Mammary epithelial cell (primary cell): ENCODE measurements around a stretch of chr14.

GRCh38 chr14:99230008-99230711, 41.8 kb downstream of the BCL11B start:
- CAGE, long polyA plus RNA: no peak
- RRBS: 44% methylated on average over 2 of the region's 11 CpGs

DNA sequence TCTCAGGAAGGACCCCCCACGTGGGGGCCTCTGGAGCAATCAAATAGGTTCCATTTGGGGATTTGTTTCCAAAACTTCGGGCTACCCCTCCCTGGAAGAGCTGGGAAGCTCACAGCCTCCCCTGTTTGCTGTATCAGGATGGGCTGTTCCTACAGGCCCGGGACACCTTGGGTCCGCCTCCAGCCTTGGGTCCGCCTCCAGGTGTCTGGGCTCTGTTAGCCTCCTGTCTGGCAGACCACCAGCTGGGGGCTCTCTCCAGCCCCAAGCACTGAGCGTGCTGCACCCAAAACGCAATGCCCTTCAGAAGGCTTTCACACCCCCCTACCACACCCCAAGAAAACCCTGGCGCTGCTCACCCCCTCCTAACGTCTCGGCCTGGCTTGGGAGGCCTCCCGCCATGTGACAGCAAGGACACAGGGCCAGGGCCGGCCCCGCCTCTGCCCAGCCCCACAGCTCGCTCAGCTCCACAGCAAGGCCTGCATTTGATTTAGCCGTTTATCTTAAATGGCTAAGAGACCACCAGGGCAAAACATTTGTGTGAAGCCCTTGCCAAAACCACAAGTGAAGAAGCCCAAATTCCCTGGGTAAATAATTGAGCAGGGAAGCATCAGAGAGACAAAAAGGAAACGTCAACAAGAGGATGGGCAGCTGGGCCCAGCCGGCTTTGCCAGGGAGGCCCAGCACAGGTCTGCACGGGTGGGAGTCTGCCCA, 40.0 kb downstream of the BCL11B start:
- CAGE, long polyA plus RNA: no peak
- RRBS: no CpG with 5 or more reads among the region's 18 CpGs

- CAGE, long polyA plus RNA: no peak
- RRBS: no CpG with 5 or more reads among the region's 16 CpGs
These were observed 30.9 kb downstream of the BCL11B start for GRCh38 chr14:99240995-99241693.

DNA sequence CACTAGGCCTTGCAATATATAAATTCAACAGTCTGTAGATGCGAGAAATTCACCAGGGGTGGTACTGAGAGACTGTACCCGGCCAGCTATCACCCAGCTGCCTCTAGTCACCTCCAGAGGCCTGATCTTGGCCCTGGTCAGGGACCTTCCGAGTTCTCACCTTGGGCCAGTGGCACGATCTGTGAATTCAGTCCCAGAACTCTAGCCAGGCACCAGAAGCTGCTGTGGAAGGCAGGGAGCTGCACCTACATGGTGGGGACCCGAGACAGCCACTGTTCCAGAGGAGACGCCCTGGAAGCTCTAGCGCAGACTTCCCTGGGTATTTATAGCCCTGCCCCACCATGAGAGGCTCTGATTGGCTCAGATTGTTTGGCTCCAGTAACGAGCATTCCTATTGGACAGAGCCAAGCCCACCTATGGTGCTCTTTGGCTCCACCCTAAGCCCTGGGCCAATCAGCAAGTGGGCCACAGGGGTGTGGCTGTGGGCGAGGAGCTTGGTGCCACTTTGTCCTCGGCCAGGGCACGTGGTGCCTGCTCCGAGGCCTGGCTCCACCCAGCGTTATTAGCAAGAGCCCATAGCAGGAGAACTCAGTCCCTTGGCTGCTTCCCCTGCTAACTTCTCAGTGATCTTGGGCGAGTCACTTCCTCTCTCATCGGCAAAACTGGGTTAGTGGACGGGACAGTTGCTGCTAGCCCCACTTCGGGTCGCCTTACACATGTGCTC, 88.9 kb upstream of the BCL11B start:
- CAGE, long polyA plus RNA: no peak
- RRBS: no CpG with 5 or more reads among the region's 18 CpGs

- CAGE, long polyA plus RNA: no peak
- RRBS: no CpG with 5 or more reads among the region's 8 CpGs
These were observed 49.0 kb downstream of the CCDC85C start for GRCh38 chr14:99554901-99555442.

- CAGE, long polyA plus RNA: no peak
- RRBS: no CpG with 5 or more reads among the region's 8 CpGs
These were observed 2.6 kb downstream of the CCDC85C start for GRCh38 chr14:99601290-99601924.

DNA sequence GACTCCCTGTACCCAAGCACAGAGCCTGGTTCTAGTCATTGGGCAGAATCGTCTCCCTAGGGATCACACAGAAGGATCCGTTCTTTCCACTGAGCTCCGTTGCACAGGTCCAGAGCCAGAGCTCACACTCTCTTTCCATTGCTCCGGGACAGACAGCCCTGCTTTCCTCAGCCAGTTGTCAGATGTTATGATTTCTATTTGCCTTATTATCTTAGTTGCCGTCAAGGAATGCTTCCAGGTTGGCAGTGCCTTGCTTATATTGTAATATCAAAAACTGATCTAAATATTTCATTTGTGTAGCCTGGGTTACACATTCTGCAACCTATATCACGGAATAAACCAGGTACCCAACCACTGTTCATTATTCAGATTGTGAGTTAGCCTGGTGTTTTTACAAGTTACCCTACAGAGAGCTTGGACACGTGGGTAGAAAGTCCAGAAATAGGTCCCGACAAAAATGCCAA, 17.8 kb upstream of the EVL start:
- CAGE, long polyA plus RNA: no peak
- RRBS: no CpG with 5 or more reads among the region's 8 CpGs

- CAGE, long polyA plus RNA: no peak
- RRBS: no CpG with 5 or more reads among the region's 9 CpGs
These were observed 44.3 kb downstream of the EVL start for GRCh38 chr14:100109519-100109905.

DNA sequence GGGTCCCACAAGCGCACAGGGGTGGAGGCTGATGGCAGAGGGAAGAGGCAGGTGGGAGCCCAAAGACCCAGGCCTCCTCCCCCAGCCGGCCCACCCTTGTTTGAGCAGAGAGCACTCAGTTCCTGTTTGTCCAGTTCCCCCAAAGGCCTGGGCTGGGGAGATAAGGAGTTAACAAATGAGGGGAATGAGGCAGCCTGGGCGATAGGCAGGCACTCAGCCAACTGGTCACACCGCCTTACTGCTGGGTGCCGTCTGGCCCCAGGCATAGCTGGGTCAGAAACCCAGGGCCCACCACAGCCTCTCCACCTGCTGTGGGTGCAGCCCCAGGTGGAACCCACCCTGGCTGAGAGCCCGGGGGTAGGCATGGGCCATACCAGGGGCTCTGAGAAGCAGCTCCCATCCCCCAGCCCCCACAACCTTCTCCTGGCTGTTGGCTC, 16.8 kb downstream of the DEGS2 start:
- CAGE, long polyA plus RNA: no peak
- RRBS: 93% methylated on average over 2 of the region's 6 CpGs

DNA sequence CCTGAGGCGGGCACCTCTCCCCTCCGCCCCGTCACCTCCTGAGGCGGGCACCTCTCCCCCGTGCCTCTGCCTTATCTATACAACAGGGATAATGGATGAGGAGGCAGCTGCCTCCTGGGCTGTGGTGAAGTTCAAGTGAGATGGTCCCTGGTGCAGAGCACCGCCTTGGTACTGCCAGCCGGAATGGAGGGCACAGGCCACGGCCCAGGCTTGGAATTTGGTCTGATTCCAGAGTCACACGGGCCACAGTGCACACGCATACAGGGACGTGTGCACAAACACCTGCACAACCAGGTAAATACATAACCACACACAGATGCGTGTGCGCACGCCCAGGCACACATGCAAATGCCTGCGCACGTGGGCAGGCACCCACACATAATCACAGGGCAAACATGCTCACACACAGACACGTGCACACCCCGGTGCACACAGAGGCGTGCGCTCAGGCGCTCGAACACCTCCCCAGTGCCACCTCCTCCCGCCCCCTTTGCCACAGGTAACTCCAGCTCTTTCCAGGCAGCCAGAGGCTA, 11.5 kb downstream of the DEGS2 start:
- CAGE, long polyA plus RNA: no peak
- RRBS: no CpG with 5 or more reads among the region's 23 CpGs

DNA sequence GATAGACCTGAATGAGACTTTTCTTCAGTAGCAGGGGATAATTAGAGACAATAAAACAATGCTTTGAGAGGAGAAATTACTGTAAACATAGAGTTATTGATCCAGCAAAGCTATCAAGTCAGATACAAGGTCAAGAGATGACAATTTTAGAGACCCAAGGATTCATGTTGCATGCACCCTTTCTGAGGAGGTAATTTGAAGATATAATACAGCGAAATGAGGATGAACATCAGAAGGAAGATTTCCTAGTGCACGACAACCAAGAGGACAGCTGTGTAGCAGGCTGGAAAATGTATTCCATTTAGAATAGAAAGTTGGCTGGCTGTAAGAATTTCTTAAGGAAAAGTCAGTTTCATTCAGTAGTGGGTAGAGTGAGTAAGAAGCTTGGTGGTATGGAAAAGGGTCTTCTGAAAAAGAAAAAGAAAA, 27.8 kb downstream of the YY1 start:
- CAGE, long polyA plus RNA: no peak
- RRBS: no CpG with 5 or more reads among the region's 2 CpGs

DNA sequence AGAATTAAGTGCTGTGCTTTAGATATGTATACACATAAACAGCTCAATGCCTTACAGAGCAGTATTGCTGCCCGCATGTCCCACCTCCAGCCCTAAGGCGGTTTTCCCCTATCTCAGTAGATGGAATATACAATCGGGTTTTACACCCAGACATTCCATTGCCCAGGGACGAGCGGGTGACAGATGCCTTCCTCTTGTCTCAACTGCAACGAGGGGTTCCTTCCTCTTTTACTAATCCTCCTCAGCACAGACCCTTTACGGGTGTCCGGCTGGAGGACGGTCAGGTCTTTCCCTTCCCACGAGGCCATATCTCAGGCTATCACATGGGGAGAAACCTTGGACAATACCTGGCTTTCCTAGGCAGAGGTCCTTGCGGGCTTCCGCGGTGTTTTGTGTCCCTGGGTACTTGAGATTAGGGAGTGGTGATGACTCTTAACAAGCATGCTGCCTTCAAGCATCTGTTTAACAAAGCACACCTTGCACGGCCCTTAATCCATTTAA, 5.9 kb upstream of the SLC25A29 start:
- CAGE, long polyA plus RNA: no peak
- RRBS: no CpG with 5 or more reads among the region's 14 CpGs

DNA sequence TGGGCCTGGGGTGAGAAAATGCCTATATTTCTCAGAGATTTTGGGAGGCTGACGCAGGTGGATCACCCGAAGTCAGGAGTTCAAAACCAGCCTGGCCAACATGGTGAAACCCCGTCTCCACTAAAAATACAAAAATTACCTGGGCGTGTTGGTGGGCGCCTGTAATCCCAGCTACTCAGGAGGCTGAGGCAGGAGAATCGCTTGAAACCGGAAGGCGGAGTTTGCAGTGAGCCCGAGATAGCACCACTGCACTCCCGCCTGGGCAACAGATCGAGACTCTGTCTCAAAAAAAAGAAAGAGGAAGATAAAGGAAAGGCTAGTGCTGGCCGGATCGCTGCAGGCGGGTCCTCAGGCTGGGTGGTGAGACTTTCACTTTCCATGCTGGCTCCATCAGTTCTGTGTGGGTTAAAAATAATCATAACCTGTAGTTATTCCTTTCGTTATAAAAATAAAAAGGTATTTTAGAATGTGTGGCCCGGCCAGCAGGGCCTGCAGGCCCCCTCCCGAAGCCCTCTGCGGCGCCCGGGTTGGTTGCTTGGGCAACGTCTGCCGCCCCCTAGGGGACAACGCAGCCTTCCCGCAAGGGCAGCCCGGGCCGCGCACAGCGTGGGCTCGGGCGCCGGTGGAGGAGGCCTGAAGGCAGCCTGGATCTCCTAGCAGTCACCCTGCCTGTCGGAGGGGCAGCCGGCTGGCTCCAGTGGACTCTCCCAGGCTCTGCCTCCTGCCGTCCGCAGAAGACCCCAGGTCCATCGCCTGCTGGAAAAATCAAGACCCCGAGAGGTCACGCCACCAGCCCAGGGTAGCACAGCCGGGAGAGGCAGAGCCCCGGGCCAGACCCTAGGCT, 5.1 kb upstream of the SLC25A47 start:
- CAGE, long polyA plus RNA: no peak
- RRBS: 6% methylated on average over 13 of the region's 40 CpGs

GRCh38 chr14:100353546-100354230, 21.5 kb downstream of the WARS1 start:
- CAGE, long polyA plus RNA: no peak
- RRBS: no CpG with 5 or more reads among the region's 11 CpGs

DNA sequence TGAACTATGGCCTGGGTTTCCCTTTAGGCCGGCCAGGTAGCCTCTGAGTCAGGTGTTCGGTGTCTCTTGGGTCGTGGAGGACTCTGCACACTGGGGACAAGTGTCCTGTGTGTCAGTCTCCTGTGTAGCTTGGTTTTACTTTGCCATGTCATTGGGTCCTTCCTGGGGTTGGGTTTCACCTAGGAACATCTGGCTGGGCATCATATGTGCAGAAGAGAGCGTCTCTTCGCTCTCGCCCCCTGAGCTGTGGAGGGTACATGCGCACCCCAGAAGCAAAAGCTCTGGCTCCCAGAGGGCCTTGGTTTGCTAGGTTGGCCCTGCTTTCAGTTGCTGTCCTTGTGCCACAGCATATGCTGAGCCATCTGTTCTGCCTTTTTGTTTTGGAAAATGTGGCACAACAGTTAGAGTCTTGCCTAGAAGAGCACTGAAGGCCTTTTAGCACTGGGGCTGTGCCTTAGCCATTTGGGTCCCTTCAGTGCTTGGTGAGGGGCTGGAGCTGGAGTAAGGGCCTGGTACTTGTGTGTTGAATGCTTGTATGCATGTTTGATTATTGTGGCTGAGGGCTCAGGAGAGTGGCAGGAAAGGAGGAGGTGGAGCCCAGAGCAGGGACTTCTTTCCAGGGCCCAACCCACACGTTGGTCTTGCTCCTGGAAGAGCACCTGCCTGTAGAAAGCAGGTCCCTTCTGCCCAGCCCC, 60.4 kb downstream of the WDR25 start:
- CAGE, long polyA plus RNA: no peak
- RRBS: no CpG with 5 or more reads among the region's 8 CpGs

- CAGE, long polyA plus RNA: no peak
- RRBS: no CpG with 5 or more reads among the region's 8 CpGs
These were observed 58.5 kb upstream of the BEGAIN start for GRCh38 chr14:100645728-100646097.

GRCh38 chr14:100654682-100655053, 67.5 kb upstream of the BEGAIN start:
- CAGE, long polyA plus RNA: no peak
- RRBS: 3% methylated on average over 8 of the region's 30 CpGs

- CAGE, long polyA plus RNA: no peak
- RRBS: no CpG with 5 or more reads among the region's 9 CpGs
These were observed 62.4 kb upstream of the DLK1 start for GRCh38 chr14:100664168-100664745.

- CAGE, long polyA plus RNA: no peak
- RRBS: 83% methylated on average over 3 of the region's 17 CpGs
These were observed 15.3 kb upstream of the DLK1 start for GRCh38 chr14:100711218-100711910.

GRCh38 chr14:100830395-100831037, 73.0 kb downstream of the RTL1 start:
- CAGE, long polyA plus RNA: no peak
- RRBS: no CpG with 5 or more reads among the region's 9 CpGs